Measurements from ENCODE around the genes CALHM1 and CFAP43.

- RAMPAGE, long total RNA: no peak
- RRBS: no CpG with 5 or more reads among the region's 5 CpGs
These were observed 102.6 kb downstream of the NT5C2 start for GRCh38 chr10:103090399-103090992.

GRCh38 chr10:103238882-103239566 is 6.7 kb upstream of the RPEL1 start:
- RAMPAGE, long total RNA: no peak
- RRBS: no CpG with 5 or more reads among the region's 8 CpGs

DNA sequence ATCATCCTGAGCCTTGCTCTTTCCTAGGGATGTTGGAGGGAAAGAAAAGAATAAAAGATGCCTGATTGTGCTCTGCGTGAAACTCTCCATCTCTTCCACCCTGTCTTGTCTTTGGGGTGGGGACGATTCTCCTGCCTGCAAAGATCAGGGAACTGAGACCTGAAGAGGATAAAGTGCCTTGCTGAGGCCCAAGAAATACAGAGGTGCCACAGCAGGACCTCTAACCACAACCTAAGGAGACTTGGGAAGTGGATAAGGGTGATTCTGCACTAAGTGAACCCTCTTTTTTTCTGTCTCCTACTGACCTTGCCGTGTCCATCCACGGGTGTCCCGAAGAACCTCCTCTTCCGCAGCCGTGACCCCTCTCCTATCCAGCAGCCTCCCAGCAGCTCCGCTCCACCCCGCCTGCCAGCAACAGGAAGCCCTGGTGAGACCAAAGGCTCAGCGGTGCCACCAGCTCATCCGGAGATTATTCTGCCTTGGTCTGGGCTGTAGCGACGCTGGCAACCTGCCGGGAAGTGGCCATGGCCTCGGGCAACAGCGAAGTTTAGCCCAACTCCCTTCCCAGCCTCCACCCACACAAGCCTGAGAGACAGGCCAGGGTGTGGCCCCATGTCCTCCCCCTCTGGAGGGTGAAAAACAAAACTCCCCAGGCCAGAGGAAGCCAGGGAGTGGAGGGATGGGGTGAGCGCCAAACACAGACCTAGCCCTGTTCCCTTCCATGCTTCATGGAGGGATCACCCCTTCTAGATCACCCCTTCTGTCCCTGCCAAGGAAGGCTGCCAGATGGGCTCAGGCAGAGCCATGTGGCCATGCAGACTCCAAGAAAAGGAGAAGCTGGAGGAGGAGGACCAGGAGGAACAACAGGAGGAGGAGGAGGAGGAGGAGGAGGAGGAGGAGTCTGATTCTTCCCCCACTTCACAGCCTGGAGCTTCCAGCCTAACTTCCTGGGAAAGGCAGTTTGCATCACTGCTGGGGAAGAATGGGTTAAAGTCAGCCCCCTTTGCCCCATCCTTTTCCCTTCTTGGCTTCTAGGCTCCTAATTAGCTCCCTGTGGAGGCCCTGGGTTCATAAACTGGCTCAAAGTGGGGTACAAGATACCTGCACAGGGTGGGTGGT is 1.0 kb downstream of the CALHM2 start:
- RAMPAGE, long total RNA: no peak
- RRBS: 58% methylated on average over 4 of the region's 17 CpGs

DNA sequence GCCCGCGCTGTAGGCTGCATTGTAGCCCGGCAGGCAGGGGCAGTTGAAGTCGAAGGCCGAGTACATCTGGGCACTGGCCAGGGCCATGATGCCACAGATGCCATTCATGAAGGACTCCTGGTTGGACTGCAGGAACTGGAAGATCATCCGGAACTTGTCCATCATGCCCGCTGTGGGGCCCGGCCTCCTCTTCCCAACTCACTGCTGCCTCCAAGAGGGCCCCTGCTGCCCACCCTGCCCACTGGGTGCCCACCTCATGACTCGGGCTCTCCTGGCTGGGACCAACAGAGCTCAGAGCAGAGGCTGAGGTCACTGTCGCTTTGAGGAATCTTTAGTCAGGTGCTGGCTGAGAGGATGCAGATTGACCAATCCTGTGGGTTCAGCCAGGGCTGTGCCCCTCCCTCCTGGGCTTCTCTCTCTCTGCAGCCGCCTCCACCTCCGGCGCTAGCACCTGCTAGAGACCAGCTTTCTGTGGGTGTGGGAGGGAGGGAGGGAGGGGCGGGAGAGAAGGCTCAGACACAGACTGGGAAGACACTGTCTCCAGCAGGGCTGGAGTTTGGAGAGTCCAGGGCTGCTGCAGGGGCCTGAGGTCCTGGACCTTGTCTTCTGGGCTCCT is at the start of gene CALHM1:
CALHM1 (minus strand) TSS at position 314 of the 616 bp plus-strand sequence.
- RAMPAGE, long total RNA: no peak
- RRBS: no CpG with 5 or more reads among the region's 14 CpGs

DNA sequence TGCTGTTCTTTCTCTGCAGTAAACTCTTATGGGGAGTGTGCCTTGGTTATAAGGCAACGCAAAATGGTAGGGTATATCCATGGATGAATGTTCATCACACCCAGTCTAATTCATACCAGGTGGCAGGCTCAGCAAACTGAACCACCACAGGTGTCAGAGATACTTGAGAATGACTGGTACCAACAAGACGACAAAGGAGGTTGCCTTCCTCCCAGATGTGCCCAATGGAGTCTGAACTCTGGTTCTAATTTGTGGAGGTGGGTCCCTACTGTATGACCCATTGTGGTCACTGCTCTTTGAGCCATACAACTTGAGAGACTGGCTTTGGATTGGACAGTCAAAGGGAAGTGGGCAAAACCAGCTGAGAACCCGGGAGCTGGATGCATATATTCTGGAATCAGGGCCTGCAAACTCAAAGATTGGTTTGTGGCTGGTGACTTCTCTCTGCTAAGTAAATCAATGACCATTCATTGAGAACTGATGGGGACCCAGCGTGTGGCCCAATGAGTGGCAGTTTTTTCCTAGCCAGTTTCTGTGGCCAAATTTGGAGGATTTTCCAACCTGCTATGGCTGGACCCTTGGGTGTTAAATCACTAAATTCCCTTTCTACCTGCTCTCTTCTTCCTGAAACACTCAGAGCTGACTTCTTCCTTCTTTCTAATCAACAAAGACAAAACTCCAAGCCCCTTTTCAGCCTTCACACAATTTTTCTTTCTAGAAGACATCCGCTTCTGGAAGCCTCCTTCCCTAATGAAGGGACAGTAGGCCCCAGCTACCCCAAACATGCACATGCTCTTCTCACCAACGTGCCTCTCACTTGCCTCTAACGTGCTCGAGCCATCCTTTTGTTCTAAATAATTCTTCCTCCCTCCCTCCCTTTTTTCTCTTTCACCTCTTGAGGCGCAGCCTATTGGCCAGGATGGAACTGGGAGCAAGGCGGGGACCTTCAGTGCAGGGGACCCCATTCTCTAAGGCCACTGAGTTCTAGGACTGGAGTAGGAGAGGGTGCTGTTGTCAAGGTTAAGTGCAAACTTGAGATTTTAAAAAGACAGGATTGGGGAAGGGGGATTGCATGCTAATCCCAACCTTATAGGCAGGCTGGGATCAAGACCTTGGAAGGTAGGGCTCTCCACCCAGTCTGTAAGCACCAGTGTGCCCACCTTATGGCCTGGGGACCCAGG is 101.6 kb downstream of the NEURL1 start:
- RAMPAGE, long total RNA: no peak
- RRBS: no CpG with 5 or more reads among the region's 10 CpGs

DNA sequence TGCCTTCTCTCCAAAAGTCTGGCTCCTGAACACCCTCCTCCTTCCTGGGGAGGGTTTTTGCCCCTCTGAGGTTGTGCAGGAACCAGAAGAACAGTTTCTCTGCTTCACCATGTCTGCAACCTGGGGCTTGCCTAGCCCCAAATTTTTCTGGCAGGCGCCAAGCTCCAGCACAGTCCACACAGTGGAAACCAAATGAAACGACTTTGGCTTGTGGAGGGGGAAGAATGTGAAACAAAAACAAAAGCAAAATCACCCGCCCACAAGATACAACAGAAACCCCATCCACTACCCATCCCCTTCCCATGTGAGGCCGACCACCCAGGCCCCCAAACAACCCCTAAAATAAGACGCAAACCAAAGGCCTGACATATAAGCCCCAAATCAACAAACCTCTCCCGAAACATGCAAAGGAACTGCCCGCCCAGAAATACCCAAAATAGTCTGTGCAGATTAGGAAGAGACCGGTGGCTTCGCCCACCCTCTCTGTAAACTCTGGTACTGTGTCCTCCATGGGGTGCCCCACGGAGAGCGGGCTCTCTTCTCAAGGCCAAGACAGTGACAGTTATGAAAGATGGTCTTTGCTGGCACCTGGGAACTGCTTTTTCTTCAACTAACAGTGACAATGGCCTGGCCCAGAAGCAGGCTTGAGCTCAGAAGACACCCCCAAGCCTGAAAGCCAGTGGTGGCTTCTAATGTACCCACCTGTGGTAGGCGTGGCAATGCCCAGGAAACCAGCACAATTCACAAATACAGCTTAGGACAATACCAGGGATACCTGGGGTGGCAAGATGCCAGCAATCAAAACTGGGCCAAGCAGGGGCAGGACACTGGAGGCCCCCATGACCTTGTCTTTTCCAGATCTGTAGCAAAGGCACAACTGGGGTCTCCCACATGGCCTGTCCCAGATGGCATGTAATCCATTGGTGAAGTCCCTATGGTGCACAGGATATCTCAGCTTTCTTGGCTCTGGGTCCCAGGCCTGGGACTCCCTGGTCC is 107.4 kb downstream of the NEURL1 start:
- RAMPAGE, long total RNA: no peak
- RRBS: no CpG with 5 or more reads among the region's 12 CpGs

GRCh38 chr10:103648031-103649105 is 154.9 kb downstream of the NEURL1 start:
- RAMPAGE, long total RNA: no peak
- RRBS: no CpG with 5 or more reads among the region's 25 CpGs

DNA sequence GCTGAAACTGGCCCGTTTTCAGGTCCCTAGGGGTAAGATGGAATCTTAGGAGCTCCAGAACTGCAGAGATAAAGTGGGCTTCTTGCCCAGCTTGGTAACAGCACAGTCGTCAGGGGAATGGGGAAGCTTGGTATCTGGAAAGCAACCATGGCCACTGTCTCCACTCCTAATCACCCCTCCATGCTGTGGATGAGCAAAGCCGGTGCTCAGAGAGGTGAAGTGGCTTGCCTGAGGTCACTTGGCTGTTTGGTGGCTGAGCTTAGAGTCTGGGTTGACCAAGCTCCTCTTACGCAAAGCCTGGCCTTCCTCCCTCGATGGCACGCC is 155.6 kb downstream of the NEURL1 start:
- RAMPAGE, long total RNA: no peak
- RRBS: no CpG with 5 or more reads among the region's 6 CpGs

GRCh38 chr10:103745183-103745641 is 110.2 kb downstream of the SH3PXD2A start:
- RAMPAGE, long total RNA: no peak
- RRBS: no CpG with 5 or more reads among the region's 2 CpGs

DNA sequence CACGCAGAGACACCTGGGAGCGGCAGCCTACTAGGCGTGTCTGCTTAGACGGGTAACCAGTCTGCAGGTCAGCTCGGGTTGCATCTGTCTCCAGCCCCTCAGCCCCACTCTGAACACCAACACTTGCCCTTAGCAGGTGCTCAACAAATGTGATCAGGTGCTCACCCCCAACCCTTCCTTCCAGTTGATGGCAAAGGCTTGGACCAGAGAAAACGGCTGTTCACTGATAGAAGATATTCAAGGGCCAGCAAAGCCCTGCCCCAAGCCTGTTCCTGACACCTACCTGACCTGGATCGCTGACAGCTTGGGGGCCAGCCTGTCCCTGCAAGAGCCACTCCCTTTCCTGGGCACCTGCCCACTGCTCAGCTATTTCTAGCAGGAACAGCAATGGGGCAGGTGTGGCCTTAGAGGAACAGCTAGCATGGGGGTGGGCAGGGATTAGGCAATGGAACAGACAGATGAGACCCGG is 70.5 kb downstream of the SH3PXD2A start:
- RAMPAGE, long total RNA: no peak
- RRBS: 62% methylated on average over 1 of the region's 8 CpGs

DNA sequence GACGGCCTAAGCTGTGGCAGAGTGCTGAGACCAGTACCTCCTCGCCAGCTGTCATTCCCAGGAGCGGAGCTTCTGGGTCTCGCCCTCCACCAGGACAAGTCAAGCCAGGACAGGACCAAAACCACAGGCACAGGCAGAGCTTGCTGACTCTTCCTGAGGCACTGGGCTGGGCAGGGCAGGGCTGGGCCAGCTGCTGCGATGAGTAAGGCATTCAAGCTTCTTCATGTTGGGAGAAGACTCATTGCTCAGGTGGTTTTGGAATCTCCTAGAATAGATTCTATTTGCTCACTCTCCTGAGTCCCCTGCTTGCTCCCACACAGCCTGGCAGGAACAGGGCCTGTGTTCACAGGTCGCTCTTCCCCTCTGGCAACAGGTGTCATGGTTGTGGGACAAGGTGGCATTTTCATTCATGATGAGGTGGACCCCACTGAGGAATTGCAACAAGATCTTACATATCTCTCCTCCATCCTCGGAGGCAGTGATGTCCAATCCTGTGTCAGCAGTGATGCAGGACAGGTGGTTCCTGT is 16.9 kb upstream of the SH3PXD2A start:
- RAMPAGE, long total RNA: no peak
- RRBS: no CpG with 5 or more reads among the region's 7 CpGs

DNA sequence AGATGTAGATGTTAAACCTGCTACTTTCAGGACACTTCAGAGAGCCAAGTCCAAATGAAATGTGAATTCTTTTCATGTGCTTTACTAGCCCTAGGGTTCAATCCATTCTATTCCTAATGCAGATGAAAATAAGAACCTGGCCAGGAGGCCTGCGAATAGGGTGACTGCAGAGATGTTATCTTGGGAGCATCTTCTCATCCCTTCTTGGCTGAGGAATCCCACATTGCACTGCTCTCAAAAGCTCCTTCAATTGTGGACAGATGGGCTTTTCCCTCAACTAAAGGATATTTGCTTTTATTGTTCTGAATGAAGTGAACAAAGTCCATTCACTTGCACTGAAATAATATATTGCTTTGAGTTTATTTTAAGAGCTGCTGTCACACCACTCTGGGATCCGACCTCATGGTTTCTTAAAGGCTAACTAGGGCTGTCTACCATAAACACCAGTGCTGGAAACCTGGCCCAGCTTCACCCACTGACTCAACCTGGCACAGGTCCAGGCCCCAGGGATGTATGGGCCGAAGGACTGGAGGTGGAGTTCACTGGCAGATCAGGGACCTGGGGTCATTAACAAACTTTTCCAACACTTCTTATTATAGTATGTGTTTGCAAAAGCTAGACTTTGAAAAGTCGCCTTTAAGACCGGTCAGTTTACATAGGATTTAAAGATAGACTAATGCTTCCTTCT is 30.1 kb downstream of the STN1 start:
- RAMPAGE, long total RNA: no peak
- RRBS: no CpG with 5 or more reads among the region's 5 CpGs

DNA sequence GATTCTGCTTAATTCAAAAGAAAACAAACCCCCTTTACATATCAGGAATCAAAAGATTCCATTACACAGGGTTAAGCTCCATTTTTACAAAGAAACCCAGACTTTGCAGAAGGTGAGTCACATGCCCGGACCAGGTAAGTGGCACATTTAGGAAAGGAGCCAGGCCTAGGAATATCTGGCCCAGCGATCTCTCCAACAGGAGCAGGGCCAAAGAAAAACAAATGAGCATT is 1.1 kb downstream of the STN1 start:
- RAMPAGE, long total RNA: no peak
- RRBS: no CpG with 5 or more reads among the region's 2 CpGs

DNA sequence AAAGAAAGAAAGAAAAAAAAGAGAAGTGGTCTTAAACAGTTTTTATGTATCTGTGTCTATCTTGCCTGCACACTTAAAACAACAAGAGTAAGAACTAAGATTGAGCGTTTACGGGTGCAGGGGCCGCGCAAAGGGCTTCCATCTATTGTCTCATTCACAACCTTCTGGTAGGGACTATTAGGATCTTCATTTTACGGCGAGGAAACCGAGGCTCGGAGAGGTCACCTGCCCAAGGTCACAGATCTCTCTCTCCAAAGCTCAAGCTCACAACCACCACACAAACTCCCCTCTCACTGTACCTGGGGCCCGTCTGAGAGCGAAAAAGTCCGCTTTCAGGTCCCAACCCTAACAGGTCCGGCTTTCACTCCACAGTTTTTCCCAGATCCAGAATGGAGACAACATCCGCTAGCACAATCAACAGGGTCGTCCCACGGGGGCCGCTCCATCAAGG is 483 bp upstream of the SLK start:
- RAMPAGE, long total RNA: no peak
- RRBS: no CpG with 5 or more reads among the region's 16 CpGs

DNA sequence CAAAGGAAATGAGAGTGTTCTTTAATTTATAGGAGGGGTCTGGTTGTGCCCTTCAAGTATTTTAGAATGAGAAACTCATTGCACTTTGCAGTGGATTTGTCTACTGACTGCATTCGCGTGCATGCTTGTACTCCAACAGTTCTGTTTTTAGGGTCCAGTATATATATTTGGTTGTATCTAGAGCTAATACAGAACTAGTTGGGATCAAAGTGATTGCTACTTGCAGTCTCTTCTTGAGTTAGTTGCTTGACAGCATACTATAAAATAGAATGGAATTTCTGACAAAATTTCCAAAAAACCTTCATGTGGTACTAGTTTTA is 1.2 kb downstream of the SLK start:
- RAMPAGE, long total RNA: no peak
- RRBS: no CpG with 5 or more reads among the region's 2 CpGs

GRCh38 chr10:104002080-104003417 is 35.6 kb downstream of the SLK start:
- RAMPAGE, long total RNA: no peak
- RRBS: no CpG with 5 or more reads among the region's 7 CpGs

DNA sequence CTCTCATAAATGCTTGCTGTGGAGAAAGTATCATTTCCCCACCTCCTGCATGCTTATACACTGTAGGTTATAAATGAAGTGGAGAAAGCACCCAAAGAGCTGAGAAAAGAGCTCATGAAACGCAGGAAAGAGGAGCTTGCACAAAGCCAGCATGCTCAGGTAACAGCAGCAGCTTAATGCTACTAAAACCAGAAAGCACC is 43.7 kb downstream of the SLK start:
- RAMPAGE, long total RNA: no peak
- RRBS: no CpG with 5 or more reads among the region's 1 CpG

DNA sequence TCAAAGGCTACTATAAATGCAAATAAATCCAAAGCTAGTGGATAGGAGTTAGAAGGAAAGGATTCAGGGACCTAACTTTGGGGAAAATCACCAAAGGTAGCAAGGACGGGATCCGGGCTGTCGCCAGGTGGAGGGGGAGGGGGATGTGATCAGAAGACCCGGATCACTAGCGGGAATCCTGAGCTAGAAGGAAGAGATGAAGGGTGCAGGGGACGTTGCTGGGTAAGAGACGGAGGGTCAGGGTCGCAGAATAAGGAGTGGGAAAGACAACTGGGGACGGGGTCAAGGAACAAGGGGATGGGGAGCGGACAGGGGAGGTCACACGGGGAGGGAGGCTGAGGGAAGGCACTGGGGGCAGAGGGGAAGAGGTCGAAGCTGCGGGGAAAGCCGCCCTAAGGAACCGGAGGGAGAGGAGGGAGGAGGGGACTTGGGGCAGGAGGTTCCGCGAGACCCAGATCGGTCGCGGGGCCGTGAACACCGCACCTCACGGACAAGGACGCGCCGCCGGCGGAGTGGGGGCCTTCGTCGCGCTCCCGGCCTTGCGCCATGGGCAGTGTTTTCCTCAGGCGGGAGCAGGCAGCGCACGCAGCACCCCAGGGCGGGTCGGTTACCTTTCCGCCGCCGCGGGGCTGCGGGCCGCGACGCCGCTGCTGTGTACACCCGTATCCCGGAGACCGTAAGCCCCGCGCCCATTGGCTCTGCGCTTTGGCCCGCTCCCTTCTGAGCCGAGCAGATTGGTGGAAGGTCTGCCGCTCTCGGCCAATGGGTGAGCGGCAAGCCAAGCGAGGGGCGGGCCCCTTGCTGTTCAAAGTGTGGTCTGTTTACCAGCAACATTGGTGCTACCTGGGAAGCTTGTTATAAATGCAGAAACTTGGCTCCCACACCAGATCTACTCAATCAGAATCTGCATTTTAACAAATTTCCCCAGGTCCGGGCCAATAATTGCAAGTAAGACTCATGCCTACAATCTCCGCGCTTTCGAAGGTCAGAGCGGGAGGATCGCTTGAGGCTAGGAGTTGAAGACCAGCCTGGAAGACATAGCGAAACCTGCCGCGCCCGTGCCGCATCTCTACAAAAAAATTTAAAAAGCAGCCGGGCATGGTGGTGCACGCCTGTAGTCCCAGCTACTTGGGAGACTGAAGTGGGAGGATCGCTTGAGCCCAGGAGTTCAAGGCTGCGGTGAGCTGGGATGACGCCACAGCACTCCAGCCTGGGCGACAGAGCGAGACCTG is at the start of gene CFAP43:
CFAP43 (minus strand) TSS at position 666 of the 1,232 bp plus-strand sequence.
- RAMPAGE, long total RNA: no peak
- RRBS: 0% methylated on average over 7 of the region's 78 CpGs

- RAMPAGE, long total RNA: no peak
- RRBS: no CpG with 5 or more reads among the region's 28 CpGs
These were observed 22.3 kb downstream of the GSTO2 start for GRCh38 chr10:104291227-104291792.

DNA sequence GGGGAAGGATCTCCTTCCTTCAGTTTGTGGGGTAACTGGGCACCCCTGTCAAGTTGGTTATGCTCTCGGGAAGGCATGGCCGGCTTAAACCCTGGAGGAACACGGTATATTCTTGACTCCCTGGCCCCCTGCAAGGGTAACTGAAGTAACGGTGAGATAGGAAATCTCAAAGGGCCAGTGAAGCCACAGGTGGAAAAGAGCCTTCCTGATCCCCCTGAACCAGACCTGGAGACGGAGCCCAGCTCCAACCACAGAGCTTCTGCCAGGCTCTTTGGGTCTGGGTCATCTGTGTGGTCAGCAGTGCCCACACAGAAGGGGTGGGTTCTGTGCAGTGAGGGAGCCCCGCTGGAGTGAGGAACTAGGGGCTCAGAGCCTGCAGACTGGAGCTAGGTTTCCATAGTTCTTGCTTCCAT is 25.5 kb downstream of the ITPRIP start:
- RAMPAGE, long total RNA: no peak
- RRBS: no CpG with 5 or more reads among the region's 6 CpGs